Endothelial cell (in vitro differentiated cells): ENCODE data around the gene SLC1A3.

- PRO-cap: no peak
Observed at GRCh38 chr5:34937207-34937704, 7.9 kb downstream of the DNAJC21 start.

DNA sequence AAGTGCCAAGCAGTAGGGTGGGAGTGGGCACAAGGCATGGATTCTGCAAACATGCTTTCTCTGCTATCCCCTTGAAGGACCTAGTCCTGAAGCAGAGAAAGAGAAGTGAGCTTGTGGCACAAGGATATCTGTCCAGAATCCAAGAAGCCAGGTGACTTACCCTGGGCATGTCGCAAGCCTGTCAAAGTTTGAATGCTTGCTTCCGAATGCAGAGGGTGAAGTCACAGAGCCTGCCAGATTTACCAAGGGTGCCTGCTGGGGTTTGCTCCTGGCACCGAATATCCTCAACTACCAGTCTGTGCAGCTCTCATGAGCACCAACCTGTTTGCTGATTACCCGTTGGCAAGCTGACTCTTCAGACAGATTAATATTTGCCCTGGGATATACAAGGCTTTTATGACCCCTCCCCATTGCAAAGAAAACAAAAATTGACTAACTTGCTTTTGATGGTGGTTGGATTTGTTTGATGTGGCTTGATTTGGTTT lies 82.1 kb upstream of the AGXT2 start:
- PRO-cap: no peak

DNA sequence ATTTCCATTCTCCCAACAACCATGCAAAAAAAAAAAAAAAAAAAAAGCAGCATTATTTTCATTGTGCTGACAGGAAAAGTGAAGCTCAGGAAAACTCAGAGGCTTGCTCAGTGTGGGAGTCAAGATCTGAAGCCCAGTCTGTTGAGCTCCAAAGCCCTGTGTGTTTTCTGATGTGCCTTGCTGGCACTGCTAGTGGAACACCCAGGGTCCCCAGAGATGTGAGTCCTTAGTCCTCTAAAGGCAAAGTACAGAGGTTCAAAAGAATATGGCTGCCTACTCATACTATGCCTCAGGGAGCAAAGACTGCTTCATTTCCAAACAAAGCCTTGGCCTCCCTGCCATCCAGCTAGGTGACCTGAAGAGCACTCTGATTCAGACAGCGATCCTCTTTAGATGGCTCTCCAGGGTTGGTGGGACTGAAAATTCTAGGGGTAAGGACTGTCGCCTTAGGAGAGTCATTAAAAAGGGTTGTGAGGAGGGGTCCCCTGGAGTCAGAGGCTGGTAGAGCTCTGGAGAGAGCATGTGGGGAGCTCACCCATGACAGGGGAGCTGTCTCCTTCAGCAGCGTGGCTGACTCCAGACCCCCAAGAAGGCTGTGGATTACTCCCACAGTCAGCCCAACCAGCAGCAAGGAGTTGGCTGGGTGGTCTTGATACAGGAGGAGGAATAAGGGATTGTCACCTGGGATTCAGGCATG lies 1.9 kb downstream of the PRLR start:
- PRO-cap: no peak

GRCh38 chr5:35855872-35856455 lies 727 bp upstream of the IL7R start:
- PRO-cap: no peak

GRCh38 chr5:35858713-35859953 lies 2.4 kb downstream of the IL7R start:
- PRO-cap: no peak

- PRO-cap: no peak
Observed at GRCh38 chr5:36570248-36570912, 36.0 kb upstream of the SLC1A3 start.

DNA sequence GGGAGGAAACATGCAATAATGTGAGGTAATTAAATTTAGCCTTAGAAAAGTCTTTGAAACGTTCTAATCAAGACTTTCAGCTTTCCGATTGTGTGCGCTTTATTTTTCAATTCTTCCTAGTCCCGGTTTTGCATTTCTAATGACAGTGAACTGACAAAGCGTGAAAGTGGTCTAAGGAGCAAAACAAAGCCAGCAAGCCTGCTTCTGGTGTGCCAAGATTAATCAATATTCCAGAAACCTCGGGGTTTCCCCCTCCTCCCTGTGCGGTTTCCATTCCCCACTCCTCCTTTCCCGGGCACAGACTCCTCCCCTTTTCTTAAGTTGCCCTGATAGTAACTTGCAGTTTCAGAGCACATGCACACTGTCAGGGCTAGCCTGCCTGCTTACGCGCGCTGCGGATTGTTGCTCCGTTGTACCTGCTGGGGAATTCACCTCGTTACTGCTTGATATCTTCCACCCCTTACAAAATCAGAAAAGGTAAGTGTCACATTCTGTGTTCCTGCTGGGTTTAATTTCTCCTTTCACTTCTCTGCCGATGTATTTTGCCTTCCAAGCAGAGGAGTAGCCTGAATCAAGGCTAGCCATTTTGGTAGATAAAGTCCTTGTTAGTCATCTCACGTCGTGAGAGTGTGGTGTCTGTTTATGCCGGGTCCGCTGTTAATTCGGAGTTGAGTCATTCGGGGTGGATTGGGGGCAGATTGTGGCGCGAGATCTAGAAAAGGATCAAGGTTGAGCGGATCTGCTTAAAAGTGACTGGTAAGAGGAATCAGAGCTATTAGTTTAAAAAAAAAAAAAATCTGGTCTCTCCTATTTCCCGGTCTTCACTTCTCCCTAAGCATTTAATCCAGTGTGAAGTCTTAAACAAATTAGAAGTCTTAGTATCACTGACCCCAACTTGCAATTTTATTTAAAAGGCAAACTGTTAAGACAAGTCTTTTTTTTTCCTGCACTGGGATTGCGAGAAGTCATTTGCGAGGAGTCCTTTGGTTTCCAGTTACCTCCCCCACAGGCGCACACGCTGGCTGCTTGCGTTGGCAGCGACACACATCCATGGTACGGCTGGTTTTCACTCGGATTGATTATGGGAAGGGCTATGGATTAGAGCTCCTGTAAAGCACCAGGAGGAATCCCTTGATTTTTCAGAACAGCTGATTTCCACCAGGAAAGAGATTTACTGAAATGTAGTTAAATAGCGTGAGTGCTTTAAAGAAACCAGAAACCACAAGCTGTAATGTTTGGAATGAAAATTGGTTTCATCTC lies at the start of gene SLC1A3:
SLC1A3 (plus strand) TSS at position 348 of the 1,260 bp plus-strand sequence.
- PRO-cap: unidirectional peak, plus-strand start at position 359 of the sequence

DNA sequence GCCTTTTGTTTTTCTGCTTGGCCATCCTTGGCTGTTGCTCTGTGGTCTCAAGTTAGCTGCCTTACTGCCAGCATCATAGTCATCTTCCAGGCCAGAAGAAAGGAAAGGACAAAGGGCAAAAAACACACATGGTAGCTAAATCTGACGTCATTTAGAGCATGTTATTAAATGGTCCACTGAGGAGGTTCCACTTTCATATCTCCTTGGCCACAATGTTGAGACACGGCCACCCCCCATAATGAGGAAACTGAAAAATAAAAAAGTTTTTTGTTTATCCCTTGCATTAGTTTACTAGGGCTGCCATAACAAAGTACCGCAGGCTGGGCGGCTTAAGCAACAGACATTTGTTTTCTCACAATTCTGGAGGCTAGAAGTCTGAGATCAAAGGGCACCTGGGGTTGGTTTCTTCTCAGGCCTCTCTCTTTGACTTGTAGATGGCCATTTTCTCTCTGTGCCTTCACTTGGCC lies 106.4 kb upstream of the NIPBL start:
- PRO-cap: no peak

- PRO-cap: no peak
Observed at GRCh38 chr5:36876511-36876728, 149 bp upstream of the NIPBL start.

GRCh38 chr5:36997408-36998197 lies 121.0 kb downstream of the NIPBL start:
- PRO-cap: no peak

- PRO-cap: no peak
Observed at GRCh38 chr5:37184599-37185228, 64.5 kb downstream of the CPLANE1 start.

DNA sequence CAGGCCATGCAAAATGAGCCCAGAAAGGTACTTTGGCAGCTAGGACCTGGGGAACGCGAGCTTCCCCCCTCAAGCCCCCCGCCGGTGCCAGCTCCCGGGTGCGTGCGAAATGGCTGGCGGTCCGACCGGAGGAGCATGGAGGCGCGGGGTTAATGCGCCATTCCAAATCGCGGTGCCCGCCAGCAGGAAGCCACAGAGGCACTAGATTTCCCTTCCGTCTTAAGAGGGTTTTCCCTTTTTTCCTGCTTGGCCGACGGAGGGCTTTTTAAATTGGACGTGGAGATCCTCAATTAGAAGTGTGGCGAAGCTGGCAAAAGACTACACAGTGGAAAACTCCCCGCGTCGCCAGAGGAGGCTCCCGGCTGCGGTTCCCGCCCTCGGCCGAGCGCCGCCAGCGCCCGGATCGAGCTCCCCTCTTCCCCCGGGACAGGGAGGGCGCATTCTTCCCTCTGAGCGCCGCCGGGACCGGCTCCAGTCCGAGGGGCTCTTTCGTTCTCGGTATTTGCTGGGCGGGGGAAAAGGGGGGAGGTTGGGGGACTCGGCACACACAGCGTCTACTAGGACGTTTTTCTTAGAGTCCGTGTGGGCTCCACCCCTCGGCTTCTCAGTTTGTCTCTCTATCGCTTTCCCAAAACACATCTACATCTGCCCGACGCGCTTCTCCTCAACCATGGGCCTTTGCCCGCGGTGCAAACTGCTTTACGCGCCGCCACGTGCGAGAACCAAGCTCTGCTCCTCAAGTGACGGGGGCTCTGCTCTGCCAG lies 3.1 kb downstream of the GDNF start:
- PRO-cap: no peak

GRCh38 chr5:37837356-37838127 lies 2.3 kb downstream of the GDNF start:
- PRO-cap: no peak

DNA sequence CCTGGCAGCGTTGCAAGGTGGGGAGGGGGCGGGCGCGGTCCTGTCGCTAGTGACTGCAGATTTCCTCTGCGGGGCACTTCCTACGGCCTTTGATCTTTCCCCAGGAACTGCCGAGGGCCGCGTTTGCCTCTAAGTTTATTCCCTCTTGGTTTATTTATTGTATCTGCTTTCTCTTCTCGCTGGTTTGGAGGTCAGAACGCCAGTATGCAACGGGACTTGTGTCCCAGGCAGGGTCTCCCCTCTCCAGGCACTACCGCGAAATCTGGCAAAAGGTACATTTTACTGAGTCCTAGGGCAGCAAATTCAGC lies 1.0 kb upstream of the EGFLAM start:
- PRO-cap: no peak

- PRO-cap: no peak
Observed at GRCh38 chr5:38257741-38258277, 550 bp upstream of the EGFLAM start.

GRCh38 chr5:38537051-38537835 lies 19.2 kb downstream of the LIFR start:
- PRO-cap: no peak

GRCh38 chr5:38548329-38548861 lies 8.1 kb downstream of the LIFR start:
- PRO-cap: no peak

DNA sequence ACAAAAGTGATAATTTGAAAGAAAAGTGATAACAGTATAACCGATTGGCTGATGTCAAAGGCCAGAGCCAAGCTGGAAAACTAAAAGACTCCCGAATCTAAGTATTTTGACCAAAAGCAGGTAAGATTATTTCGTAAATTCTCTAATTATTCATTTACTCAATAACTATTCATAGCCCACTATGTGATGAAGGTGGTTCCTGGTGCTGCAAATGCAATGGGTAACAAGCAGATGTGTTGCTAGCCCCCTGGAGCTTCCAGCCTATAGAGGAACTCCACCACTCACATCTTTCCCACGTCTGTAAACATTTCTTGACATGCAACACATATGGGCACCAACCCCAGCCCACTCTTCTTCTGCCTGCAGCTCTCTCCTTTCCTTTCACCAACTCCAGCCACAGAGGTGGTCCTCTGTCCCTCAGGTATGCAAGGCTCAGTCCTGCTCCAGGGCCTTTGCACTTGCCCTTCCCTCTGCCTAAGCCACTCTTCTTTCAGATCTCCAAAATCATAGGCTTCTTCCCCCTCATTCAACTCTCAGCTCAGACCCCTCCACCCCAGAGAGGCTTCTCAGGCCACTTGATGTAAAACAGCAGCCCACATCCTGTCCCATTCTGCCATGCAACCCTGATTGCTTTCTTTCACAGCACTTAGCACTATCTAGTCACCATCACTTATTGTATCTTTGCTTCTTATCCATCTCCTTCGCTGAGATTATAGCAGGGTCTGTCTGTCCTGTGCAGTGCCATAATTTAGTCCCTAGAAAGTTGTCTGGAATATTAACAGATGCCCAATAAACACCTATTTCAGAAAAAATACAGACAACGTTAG lies 3.5 kb downstream of the LIFR start:
- PRO-cap: no peak

DNA sequence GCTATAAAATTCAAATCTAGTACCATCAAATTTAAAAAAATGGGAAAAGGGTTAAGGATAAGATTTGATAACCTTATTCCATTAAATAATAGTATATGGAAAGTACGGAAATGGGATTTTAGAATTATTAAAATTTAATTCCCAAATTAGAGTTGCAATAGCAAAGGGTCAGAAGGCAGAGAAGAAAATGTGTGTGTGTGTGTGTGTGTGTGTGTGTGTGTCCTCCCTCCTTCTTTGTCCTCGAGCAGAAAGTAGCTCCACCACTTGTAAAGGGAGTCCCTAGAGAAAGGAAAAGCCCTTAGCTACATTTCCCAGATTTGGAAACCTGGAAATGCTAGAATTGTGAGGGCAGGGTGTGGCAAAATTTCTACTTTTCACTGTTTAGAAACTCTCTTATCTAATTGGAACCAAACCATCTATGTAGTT lies 33.1 kb upstream of the LIFR start:
- PRO-cap: no peak

GRCh38 chr5:38650550-38651482 lies 94.4 kb upstream of the LIFR start:
- PRO-cap: no peak